Mesangial cell (primary cell): ENCODE results near the gene WNT6.

GRCh38 chr2:218665673-218666415 lies 6.0 kb downstream of the RNF25 start:
- RAMPAGE, long total RNA, result no peak

GRCh38 chr2:218754003-218754751 lies 27.8 kb upstream of the CYP27A1 start:
- RAMPAGE, long total RNA, result no peak

GRCh38 chr2:218783377-218784319 lies 1.7 kb downstream of the CYP27A1 start:
- RAMPAGE, long total RNA, result no peak

GRCh38 chr2:218831492-218832118 lies 28.0 kb upstream of the WNT6 start:
- RAMPAGE, long total RNA, result no peak

GRCh38 chr2:218859294-218860009 lies at the start of gene WNT6:
Gene WNT6 (plus strand): TSS chr2:218859805.
- RAMPAGE, long total RNA, result no peak

DNA sequence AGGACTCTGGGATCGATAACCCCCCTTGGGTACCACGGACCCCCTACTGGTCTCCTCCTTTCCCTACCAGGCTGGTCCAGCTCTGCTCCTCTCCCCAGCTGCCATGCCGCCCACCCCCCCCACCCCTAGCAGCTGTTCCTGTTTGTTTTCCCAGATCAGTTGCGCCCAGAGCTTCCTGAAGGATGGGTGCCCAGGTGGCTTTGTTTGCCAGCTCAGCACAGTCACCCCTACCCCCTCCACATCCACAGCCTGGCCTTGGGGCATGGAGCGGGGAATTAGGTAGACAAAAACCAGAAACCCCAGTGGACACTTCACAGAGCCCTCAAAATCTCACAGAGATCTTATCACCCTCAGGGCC lies 3.7 kb upstream of the CRYBA2 start:
- RAMPAGE, long total RNA, result no peak

DNA sequence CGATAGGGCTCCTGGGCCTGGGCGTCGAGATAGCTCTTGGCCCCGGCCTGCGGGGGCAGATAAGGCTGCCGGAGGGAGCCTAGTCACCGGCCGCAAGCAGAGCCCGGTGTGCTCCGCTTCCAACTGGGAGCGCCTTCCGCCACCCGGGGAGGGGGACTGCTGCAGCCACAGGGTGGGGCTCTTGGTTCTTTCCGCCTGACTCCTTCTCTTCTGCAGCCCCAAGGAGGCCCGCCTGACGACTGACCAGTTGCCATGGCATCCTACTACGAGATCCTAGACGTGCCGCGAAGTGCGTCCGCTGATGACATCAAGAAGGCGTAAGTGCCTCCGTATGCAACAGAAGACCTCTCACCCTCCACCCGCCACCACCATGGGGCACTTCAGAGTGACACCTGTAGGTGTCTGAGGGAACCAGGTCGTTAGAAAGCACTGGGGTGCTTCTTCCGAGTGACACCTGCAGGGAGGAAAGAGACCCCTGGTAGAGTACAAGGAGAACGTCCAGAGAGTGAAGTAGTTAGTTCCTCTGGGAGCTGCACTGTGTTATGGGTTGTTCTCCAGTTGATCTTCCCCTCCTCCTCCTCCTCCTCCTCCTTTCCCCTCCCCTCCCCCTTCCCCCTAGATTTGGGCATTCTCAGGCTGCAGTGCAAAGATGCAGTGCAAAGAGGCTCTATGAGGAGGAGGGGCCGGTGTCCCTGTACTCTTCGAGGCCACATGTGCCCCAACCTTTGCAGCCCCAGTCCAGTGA lies 588 bp downstream of the DNAJB2 start:
- RAMPAGE, long total RNA, result no peak

GRCh38 chr2:219285806-219287035 lies 7.1 kb downstream of the DNAJB2 start:
- RAMPAGE, long total RNA, result no peak

DNA sequence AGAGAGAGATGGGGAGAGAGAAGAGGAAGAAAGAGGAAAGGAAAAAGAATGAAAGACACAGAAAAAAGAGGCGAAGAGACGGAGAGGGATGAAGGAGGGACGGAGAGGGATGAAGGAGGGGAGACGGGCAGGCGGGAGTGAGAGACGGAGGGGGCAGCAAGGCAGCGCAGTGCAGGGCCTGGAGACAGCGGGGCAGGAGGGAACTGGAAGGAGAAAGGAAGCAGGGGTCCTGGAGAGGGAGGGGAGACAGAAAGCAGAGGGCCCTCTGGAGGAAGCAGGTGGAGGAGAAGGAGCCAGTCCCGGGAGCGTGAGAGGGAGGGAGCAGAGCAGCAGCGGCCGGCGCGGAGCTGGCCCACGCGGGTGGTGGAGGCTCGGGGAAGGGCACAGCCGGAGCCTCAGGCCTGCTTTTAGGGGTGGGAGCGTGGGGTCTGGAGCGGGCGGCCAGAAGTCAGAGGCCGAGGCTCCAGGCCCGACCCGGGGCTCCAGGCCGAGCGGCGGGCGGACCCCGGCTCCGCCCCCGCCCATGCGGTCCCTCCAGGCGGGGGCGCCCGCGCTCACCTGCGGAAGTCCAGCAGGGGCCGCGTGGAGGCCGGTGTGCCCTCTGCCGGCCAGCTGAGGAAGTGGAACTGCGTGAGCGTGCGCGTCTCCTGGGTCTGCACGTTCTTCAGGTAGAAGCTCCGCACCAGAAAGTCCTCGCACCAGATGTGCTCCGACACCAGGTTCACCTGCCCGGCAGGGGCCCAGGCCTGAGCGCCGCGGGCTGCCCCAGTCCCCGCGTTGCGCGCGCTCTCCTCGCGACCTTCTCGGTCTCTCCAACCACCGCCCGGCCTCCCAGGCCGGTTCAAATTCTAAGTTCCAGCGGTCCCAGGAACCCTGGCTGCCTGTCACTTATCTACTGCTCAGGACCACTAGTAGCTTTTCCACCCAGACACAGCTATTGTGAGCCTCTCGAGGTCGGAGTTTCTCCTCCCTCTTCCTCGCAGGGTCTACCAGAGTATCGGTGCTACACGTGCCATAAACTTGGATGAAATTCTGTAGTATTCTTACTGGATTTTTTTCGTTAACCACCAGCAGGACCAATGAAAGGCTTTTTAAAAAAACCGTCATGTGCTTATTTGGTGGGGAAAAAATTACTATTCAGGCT lies 14.4 kb downstream of the PTPRN start:
- RAMPAGE, long total RNA, result no peak

- RAMPAGE, long total RNA, result no peak
Observed at GRCh38 chr2:219404206-219405494, 13.5 kb upstream of the DES start.

DNA sequence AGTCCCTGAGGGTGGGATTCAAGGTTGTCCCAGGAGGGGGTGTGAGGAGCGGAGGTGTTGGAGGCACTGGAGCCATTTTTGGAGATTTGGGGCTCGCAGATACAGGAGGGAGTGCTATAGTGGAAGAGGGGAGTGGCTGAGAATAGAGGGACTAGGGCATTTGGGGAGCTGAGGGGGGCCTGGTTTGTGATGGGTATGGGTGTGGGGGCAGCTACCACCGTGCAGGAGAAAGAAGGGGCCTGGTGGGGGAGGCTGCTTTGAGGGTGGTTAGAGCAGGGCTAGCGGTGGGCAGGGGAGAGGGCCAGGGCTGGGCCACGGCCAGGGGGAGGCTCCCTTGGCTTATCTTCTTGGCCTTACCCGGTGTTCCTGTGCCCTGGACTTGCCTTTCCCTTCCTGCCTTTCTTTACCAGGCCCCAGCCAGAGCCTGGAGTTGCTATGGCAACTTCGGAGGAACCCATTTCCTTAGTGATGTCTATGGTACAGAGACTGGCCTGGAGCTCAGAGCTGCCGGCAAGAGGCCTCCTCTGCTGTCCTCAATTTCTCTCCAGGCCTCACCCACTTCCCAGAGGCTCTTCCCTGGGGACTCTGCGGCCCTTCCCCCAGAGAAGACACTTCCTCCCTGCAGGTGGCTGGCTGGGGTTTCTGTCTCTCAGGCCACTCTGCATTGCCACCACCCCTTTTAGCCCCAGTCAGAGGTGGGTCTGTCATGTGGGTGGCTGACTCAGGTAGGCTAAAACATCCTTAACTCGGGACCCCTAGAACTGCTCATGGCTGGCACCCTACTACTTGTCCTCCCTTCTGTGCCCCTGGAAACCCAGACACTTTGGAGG lies 11.4 kb downstream of the SPEG start:
- RAMPAGE, long total RNA, result no peak

- RAMPAGE, long total RNA, result no peak
Observed at GRCh38 chr2:219502440-219503109, 3.9 kb downstream of the GMPPA start.

GRCh38 chr2:219508166-219508520 lies 6.1 kb upstream of the ASIC4 start:
- RAMPAGE, long total RNA, result no peak

DNA sequence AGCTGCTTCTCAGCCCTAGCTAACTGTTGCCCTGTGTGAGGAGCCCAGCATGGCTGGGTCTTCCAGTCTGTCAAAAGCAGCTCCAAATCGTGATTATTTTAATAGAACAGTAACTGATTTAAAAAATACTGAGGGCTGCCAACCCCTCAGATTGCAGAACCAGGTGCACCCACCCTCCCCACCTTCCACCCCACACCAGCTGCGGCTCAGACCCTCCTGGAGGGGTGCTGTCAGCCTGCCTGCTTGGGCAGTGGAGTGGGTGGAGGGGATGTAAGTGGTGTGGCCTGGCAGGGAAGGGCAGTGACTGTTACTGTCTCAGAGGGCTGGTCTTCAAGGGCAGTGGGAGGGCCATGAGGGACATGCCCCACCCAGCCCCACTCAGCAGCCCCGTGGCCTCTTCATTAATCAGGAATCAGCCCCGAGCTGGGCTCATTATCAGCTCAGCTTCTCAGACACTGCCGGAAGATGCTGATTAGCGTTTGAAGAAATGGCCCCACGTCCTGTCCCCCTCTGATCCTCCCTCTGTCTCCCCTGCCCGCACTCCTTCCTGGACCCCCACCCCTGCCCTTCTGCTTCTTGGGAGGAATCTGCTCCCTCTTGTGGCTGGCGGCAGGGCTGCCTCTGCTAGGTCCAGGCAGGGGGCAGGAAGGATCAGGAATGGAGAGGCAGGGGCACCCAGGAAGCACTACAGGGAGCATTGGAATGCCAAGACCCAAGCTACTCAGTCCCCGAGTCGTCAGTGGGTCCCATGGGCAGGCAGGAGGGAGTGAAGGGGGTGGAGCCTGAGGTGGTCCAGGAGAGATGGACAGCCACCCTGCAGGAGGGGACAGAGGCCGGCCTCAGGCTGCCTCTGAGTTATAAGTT lies 6.8 kb downstream of the ASIC4 start:
- RAMPAGE, long total RNA, result no peak

- RAMPAGE, long total RNA, result no peak
Observed at GRCh38 chr2:219525737-219526313, 11.5 kb downstream of the ASIC4 start.

DNA sequence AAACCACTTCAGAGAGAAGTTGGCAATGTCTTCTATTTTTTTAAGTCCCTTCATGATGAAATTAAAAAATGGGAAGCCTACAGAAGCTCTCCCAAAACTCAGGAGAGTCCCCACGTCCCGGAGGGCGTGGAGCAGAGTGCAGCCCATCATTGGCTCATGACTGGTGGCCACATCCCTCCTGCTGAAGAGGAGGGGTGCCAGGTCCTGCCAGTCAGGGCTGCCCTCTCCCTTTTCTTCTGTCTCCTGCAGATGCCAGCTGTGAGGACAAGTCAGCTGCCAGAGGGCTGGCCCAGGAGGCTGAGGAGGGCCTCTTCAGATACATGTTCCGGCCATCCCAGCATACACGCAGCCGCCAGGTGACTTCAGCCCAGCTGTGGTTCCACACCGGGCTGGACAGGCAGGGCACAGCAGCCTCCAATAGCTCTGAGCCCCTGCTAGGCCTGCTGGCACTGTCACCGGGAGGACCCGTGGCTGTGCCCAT lies 2.4 kb downstream of the INHA start:
- RAMPAGE, long total RNA, result no peak

GRCh38 chr2:219645620-219646109 lies 18.2 kb downstream of the SLC4A3 start:
- RAMPAGE, long total RNA, result no peak

DNA sequence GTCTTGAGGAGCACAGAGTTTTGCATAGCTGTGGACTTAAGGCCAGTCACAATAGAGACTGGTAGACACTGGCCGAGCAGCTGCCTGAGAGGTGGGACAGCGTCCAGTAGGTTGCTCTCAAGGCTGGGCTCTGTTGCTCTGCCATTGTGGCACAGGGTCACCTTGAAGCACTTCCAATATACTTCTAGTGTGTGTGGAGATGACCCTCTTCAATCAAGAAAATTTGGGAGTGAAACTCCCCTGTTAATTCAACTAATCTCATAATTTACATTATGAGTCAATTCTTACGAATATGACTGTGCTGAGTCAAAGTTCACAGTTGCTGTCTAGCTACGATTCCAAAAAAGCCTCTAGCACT lies 636.3 kb downstream of the EPHA4 start:
- RAMPAGE, long total RNA, result no peak

- RAMPAGE, long total RNA, result no peak
Observed at GRCh38 chr2:220955934-220956297, 616.2 kb downstream of the EPHA4 start.

- RAMPAGE, long total RNA, result no peak
Observed at GRCh38 chr2:221203254-221203577, 368.9 kb downstream of the EPHA4 start.